ENCODE measurements around a stretch of chr15.

DNA sequence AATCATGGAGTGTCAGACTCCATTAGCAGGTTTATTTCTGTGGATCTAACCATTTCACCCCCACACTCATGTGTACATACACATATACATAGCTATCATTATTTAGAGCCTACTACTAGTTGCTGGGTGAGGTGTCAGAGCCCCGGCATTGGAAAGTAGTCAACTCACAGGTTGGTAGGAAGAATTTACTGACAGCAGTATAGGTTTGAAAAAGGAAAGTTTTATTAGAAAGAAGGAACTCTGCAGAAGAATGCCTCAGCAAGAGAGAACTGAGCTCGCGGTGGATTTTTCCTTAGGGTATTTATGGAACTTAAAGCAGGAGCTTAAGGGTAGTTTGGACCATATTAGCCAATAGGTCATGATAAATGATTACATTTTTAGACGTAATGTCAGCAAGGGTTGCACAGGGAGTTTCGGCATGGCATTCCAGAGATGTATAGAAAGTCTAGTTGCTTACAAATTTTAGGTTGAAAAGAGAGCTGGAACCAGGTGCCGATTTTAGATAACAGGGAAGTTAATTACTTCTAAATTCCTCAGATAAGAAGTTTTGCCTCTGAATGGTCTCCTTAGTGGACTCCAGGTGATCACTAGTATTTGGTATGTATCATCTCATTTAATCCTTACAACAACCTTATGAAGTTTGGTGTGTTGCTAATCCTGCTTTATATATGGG, 25.3 kb downstream of the IQGAP1 start:
- RRBS, result no CpG with 5 or more reads among the region's 6 CpGs

DNA sequence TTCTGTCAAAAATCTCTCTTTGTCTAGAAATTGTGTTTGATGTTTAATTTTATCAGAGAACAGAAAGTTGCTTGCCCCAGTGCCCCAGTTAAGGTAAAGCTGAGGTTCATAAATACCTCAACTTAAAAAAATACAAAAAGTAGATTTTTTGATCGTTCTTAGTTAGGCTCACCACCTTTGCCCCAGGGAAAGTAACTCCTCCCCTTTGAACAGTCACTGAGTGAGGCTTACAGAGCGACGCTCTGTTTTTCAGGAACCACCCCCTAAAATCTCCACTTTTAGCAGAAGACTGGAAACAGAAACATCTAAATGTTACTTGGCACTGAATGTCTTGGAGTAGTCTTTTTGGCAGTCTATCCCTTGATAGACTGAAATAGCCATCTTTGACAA, 24.9 kb downstream of the BLM start:
- RRBS, result no CpG with 5 or more reads among the region's 3 CpGs

DNA sequence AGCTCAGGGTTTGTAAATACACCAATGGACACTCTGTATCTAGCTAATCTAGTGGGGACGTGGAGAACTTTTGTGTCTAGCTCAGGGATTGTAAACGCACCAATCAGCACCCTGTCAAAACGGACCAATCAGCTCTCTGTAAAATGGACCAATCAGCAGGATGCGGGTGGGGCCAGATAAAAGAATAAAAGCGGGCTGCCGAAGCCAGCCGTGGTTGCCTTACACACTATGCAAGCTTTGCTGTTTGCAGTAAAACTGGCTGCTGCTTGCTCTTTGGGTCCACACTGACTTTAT, 42.2 kb upstream of the FURIN start:
- RRBS, result no CpG with 5 or more reads among the region's 7 CpGs

- RRBS, result no CpG with 5 or more reads among the region's 10 CpGs
These were observed 27.5 kb upstream of the FURIN start for GRCh38 chr15:90840753-90841478.

- RRBS, result no CpG with 5 or more reads among the region's 11 CpGs
These were observed 11.2 kb downstream of the MAN2A2 start for GRCh38 chr15:90914276-90914762.

GRCh38 chr15:90949205-90950309, 5.1 kb upstream of the RCCD1 start:
- RRBS, result 97% methylated on average over 4 of the region's 32 CpGs

GRCh38 chr15:90960631-90961834, 6.3 kb downstream of the RCCD1 start:
- RRBS, result no CpG with 5 or more reads among the region's 29 CpGs

DNA sequence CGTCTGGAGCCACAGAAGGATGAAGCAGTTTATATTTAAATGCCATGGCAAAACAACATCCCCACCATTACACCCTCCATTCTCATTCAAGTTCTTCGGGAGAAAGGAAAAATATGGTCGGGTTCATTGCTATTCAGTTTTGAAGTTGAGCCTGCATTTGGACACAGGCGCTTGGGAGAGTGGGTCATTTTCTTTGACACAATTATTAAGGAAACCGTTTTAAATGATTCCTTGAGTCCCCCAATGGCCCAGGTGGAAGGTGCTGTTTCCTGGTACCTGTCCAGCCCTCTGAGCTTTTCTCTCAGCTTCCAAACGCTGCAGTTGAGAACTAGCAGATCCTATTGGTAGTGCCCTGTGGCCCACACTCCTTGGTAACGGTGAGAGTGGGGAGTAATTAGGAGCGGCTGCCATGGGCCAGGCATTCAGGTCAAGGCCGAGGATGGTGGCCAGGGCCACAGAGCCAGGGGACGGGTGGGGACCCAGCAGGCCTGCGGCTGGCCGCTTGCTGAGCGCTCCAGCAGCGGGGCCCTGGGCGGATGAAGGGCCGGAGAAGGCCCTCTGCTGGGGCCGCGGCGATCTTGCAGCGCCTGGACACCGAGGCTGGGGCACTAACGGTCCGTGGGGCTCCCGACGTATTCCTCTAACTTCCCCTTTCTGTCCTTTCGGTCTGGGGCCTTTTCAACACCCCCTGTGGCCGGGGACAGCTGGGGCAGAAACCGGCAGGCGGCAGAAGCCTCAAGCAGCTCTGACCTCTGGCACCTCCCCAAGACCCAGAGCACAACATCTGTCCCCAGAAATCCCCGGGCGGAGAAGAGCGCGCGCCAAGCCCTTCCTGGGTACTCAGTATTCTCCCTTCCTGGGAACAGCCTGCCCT, 978 bp upstream of the SLCO3A1 start:
- RRBS, result 3% methylated on average over 7 of the region's 34 CpGs

GRCh38 chr15:91890529-91890995, 37.1 kb downstream of the SLCO3A1 start:
- RRBS, result no CpG with 5 or more reads among the region's 3 CpGs

DNA sequence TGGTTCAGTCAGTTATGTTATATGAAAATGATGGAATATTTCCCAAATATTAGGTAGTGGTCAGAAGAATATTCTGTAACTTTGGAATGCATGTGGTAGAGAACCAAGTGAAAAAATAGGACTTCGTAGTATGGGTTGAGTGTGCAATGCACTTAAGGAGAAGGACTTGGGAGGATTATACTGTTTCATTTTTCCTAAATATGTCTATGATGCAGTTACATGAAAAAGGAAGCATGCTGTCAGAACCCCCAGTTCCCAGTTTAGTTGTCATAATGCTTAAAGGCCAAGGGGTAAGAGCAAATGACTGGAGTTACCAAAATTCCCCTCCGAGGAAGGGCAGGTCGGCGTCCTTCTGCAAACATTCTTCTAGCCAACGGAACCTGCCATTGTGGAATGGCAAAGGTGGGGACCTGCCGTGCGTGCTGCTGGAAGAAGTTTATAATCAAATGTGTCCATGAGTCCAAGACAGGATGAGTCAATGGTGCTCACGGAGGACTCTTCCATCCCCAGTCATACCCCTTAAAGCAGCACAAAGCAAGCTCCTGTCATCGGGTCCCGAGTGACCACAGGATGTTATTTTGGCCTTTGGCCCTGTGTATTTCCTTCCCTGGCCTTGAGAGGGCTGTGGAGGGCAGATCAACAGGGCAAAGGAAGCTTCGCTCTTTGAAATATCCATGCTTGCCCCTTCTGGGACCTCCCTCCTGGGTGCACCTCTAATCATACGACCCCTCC, 93.2 kb downstream of the SLCO3A1 start:
- RRBS, result no CpG with 5 or more reads among the region's 12 CpGs

- RRBS, result no CpG with 5 or more reads among the region's 6 CpGs
These were observed 266.7 kb downstream of the SLCO3A1 start for GRCh38 chr15:92120205-92120663.

GRCh38 chr15:92667392-92668337, 12.1 kb upstream of the FAM174B start:
- RRBS, result no CpG with 5 or more reads among the region's 14 CpGs

GRCh38 chr15:92803763-92804848, 96.0 kb upstream of the CHD2 start:
- RRBS, result no CpG with 5 or more reads among the region's 10 CpGs

GRCh38 chr15:92821509-92822197, 78.5 kb upstream of the CHD2 start:
- RRBS, result no CpG with 5 or more reads among the region's 5 CpGs

- RRBS, result no CpG with 5 or more reads among the region's 5 CpGs
These were observed 30.9 kb upstream of the CHD2 start for GRCh38 chr15:92869176-92869671.

- RRBS, result no CpG with 5 or more reads among the region's 5 CpGs
These were observed 2.1 kb upstream of the CHD2 start for GRCh38 chr15:92897964-92898433.

DNA sequence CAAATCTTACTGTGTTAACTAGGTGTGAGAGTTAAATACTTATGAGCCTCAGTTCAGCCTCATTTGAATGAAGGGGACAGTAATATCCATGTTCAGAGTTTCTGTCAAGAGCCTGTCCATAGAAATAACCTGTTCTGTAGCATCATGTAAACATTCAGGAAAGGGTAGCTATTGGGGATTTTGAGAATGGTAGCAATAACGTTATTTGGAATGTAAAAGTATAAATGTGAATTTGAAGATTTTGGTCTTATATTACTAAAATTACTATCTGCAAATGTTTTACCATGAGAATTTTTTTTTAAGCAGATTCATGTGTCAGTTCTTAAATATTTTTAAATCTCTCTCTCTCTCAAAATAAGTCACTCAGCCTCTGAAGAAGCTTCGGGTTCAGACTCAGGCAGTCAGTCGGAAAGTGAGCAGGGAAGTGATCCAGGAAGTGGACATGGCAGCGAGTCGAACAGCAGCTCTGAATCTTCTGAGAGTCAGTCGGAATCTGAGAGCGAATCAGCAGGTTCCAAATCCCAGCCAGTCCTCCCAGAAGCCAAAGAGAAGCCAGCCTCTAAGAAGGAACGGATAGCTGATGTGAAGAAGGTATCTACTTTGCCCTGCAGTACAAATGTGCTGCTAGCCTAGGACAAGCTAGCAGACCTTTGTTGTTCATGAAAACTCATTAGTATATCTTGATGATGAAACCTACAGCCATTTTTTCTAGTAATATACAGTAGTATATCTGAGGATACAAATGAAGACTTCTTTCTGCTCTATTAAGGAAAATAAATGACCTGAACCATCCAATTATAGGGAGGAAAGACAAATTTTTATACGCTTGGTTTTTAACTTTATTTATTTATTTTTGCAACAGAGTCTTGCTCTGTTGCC, 24.1 kb downstream of the CHD2 start:
- RRBS, result no CpG with 5 or more reads among the region's 9 CpGs

DNA sequence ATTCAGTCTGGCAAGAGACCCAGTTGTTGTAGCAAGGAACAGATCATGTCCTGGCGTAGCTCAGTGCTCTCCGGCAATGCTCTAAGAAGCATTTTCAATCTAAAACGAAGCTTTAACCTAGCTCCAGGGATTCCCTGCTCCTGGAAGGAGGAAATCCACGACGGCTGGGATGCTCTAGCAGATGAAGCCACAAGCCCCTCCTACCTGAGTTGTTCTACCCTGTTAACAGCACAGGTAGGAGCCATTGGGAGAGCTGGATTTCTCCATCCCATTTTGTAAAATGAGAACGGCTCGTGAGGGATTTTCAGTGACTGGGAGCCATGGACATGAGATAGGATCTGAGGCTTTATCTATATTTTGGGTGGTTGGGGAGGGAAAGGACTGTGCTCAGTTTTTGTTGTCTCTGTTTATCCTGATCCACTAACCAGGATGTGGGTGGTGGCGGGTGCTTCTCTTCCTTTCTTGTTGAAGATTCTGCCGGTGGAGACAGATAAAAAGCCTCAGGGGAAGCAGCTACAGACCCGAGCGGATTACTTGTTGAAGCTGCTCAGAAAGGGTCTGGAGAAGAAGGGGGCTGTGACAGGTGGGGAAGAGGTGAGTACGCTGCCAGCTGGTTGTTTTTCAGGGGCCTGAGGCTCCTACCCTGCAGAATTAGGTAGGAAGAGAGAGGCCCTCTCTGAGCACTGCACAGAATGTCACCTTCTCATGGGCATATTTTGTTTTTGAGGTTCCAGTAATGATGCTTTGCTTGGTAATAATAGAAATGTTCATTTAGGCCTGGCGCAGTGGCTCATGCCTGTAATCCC, 90.8 kb downstream of the RGMA start:
- RRBS, result no CpG with 5 or more reads among the region's 13 CpGs

- RRBS, result 0% methylated on average over 1 of the region's 22 CpGs
These were observed 58.5 kb downstream of the RGMA start for GRCh38 chr15:93030354-93031118.

GRCh38 chr15:93067712-93067986, 21.4 kb downstream of the RGMA start:
- RRBS, result no CpG with 5 or more reads among the region's 4 CpGs

Data from islet of Langerhans (tissue), 1 donor.